Breast (tissue), 4 donors: ENCODE measurements around the genes KRT39, KRTAP9-4, KRTAP29-1, KRTAP16-1 and KRT33B.

DNA sequence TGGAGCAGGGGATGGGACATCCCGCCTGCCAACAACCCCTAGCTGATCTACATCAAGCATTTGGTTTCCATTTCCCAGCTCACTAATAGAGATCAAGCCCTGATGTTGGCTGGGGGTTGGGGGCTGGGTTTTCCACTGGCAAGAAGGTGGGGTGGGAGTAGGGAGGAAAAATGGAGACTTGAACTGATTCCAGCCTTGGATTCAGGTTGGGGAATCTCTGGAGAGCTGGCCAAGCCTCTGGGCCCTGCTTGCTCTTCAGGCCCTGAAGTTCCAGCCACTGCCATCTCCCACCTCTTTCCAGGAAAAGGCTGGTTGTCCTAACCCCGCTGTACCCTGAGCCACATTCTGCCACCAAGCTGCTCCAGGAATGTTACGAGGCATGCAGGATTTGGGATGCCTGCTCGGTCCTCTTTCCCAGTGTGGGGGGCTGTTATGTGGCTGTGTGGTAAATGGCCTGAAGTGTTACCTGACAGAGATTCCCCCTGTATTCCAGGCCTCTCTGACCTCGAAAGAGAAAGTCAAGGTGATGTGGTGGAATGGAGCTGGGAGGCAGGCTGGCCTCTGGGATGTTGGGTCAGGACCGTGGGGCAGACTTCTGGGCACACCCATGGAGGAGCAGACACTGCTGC, 16.6 kb downstream of the IGFBP4 start:
- PRO-cap, 3 experiments, result peak in 1 of 3 experiments; most common plus-strand start position 524 of the sequence (in 1)
- RRBS, result no CpG with 5 or more reads among the region's 6 CpGs

GRCh38 chr17:40464240-40464591, 21.0 kb downstream of the IGFBP4 start:
- PRO-cap, 3 experiments, result peak in 1 of 3 experiments; most common plus-strand start chr17:40464540 (in 1)
- RRBS, result no CpG with 5 or more reads among the region's 5 CpGs

DNA sequence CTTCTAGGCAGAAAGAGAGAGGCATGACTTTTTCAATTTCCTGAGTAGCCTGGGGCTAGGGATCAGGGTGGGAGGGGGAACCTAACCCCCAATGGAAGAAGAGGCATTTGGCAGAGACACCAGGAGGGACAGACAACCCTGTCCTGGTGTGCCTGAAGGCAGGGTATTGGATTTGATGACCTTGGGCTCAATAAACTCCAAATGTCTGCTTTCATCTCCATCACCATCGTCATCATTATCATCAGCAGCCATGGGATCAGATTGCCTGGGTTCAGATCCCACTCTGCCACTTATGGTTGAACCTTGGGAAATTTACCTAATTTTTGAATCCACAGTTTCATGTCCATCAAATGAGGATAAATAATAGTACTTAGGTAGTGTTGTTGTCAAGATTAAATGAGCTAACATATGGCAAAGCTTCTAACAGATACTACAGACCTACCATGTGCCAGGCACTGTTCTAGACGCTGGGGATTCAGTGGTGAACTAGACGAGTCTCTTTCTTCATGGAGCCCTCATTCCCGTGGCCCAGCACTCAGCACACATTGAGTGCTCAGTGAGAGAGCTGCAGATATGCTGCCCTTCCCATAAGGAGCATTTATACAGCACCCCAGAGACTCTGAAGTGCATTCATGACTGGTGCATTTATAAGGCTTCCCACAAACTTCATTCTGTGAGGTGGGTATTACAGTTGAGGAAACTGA, 26.8 kb downstream of the IGFBP4 start:
- PRO-cap, 3 experiments, result peak in 1 of 3 experiments; most common plus-strand start position 456 of the sequence (in 1); most common minus-strand start position 228 of the sequence (in 1)
- RRBS, result no CpG with 5 or more reads among the region's 4 CpGs

DNA sequence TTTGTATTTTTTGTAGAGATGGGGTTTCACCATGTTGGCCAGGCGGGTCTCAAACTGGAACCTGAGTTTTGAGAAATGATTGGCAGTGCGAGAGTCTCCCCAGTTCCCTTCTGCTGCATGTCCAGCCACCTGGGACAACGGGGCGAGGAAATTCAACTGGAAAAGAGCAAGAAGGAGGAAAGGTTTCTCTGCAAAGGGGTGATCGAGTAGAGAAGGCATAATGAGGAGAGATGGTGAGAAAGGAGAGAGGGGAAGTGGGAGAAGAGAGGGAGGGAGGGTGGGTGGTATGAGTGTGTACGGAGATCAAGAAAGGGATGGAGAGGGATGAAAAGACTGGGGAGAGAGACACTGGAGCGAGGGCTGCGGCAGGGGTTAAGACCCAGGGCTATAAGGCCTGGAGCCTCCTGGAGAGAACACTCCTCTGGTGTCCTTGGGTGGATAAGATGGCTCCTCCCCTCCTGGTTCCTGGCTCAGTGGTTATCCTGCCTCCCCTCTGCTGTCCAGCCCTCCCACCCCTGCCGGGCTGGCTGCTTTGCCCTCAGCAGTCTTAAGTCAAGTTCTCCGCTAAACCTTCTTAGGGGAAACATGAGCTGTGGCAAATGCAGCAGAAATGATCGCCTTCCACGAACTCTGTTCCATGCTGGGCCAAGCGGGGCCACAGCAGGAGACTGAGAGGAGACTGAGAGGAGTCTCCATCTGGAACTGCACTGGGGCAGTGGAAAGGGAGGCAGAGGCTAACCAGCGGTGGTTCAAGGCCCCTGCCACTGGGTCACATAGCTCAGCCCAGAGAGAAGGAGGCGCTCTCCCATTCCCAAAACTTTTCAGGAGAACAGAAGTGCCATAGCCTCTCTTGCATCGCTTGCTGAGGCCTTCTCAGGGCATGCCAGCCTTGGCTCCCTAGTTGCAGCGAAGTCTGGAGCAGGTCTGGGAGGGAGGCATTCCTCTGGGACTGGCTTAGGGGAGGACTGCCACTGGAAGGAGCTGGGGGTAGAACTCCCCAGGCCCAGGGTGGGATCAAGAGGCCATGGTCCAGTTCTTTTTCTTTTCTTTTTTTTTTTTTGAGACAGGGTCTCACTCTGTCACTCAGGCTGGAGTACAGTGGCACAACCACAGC, 27.0 kb downstream of the TNS4 start:
- PRO-cap, 3 experiments, result peak in 1 of 3 experiments; most common minus-strand start position 818 of the sequence (in 1)
- RRBS, result no CpG with 5 or more reads among the region's 17 CpGs

DNA sequence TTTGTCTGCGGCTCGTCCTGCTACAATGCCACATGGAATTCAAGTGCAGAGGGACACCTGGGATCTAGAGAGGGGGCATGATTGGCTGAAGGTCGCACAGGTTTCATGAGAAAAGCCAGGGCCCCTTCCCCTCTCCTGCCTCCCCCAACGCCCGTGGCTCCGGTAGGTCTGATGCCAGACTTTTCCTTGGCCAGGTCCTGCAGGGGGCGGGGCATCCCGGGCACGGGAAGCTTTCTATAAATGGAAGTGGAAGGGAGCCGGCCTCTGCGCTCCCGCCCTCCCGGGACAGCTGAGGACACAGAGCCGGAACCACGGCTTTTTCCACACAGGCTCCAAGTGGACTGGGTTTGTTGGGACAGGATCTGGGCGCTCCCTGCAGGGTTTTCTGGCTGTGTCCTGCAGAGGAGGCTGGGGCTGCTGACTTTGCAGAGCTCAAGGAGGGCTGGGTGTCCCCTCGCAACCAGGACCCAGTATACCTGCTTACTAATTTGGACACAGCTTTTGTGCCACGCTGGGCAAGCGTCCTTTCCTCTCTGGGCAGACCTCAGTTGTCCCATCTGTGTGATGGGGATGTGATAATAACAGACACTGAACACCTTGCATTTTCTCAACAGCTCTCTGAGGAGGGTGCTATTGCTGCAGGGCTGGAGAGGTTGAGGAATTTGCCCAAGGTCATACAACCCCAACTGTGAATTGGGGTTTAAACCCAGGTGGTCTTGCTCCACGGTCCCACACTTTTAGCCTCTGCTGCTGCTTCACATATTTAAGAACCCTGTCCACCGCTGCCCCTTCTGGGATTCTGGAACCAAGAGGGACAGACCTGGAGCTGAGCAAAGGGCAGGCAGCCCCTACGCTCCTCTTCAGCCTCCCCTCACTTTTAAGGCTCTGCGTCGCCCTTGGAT, 1.7 kb downstream of the TNS4 start:
- PRO-cap, 3 experiments, result peak in 3 of 3 experiments; most common plus-strand start position 401 of the sequence (in 2); most common minus-strand start position 155 of the sequence (in 1)
- RRBS, result 5% methylated on average over 4 of the region's 24 CpGs

DNA sequence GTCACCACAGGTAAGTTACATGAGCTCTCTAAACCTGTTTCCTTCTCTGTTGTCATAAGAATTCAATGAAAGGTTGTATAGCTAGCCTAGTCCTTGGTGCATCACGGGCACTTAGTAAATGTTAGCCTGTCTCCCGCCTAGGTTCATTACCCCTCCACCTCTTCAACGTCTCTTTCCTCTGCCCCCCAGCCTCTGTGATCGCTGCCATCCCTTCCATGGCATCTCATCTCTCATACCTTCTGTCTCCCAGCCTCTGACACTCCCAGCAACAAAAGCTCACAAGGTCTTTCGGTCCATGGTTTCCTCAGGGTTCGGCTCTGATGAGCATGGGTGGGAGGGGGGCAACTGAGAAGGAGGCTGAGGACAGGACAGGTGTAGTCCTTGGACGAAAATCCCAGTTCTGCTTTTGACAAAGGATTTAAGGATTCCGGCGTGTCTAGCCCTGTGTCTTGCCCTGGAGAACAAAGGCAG, 16.8 kb downstream of the CCR7 start:
- PRO-cap, 3 experiments, result no peak in any of the 3 experiments
- RRBS, result no CpG with 5 or more reads among the region's 9 CpGs

DNA sequence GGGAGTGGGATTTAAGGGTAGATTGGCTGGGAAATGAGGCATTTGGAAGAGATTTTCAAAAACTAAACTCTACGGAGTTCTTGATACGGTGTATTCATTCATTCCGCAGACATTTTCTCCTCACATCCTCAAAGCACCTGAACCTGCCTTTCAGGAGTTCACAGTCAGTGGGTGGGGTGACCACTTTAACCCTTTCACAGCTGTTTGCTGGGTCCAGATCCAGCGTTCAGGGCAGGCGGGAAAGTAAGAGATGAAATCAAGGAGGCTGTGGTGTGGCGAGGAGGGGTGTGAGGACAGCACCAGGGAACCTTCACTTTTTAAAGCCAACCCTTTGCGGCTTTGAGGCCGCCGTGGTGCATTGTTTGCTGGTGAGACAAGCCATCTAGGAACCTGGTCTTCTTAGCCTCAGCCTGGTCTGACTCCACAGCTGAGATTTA, 1.1 kb downstream of the CCR7 start:
- PRO-cap, 3 experiments, result no peak in any of the 3 experiments
- RRBS, result no CpG with 5 or more reads among the region's 9 CpGs

DNA sequence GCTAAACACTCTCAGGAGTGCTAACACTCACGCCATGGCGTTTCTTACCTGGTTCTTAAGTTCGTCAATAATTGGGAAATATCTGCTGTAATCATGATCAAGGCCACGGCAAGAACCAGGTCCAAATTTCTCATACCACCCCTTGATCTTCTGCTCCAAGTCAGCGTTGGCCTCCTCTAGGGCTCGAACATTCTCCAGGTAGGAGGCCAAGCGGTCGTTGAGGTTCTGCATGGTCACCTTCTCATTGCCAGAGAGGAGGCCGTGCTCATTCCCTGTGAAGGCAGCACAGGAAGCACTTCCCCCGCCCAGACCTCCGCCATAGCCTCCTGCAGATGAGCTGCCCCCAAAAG, 373 bp downstream of the KRT27 start:
- PRO-cap, 3 experiments, result no peak in any of the 3 experiments
- RRBS, result no CpG with 5 or more reads among the region's 11 CpGs

GRCh38 chr17:40966572-40967117, at the start of gene KRT39:
KRT39 (minus strand) TSS chr17:40966948.
- PRO-cap, 3 experiments, result no peak in any of the 3 experiments
- RRBS, result no CpG with 5 or more reads among the region's 6 CpGs

GRCh38 chr17:41178354-41178655, 284 bp upstream of the KRTAP4-2 start:
- PRO-cap, 3 experiments, result no peak in any of the 3 experiments

DNA sequence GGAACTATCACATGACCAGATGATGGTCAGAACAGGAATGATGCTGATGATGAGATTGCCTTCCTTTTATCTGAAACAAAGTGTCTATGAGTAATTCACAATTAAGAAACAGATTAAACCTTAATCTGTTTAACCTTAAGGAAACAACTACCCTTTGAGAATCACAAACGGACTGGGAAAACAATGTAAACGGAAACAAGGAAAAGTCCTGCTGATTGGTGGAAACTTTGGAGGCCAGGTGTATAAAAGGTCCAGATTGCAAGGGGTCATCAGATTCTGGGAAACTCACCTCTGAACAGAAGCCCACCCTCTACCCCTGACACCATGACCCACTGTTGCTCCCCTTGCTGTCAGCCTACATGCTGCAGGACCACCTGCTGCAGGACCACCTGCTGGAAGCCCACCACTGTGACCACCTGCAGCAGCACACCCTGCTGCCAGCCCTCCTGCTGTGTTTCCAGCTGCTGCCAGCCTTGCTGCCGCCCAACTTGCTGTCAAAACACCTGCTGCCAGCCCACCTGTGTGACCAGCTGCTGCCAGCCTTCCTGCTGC, at the start of gene KRTAP9-4:
Gene KRTAP9-4 (plus strand): TSS at position 291 of the 552 bp plus-strand sequence.
- PRO-cap, 3 experiments, result no peak in any of the 3 experiments
- RRBS, result no CpG with 5 or more reads among the region's 3 CpGs

- PRO-cap, 3 experiments, result no peak in any of the 3 experiments
- RRBS, result no CpG with 5 or more reads among the region's 4 CpGs
Measured at GRCh38 chr17:41302730-41302968, at the start of gene KRTAP29-1. KRTAP29-1 (minus strand) TSS chr17:41302851.

DNA sequence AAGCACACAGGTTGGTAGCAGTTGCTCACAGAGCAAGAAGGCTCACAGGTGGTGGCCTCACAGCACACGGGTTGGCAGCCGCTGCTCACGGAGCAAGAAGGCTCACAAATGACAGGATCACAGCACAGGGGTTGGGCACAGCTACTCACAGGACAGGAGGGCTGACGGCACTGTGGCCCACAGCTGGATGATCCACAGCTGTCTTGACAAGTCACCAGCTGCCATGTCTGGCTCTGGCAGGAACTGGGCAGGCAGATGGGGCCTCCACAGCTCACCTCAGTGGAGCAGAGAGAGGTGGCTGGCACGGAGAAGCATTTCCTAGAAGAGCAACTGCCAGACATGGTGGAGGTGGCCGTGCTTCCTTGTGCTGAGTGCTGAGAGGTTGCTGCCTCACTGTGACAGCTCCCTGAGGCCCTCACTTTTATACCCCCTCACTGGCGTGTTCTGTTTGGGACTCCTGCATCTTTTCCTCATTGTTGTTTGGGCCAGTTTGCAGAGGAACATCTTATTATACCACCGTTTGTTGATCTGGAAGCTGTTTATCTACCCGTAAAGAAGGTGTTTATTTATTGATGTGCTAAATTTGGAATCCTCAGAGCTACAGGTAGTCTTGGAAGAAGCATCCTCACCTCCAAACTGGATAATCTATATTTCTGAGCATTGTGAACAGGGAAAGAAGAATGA, at the start of gene KRTAP16-1:
Gene KRTAP16-1 (minus strand): TSS at position 397 of the 684 bp plus-strand sequence.
- PRO-cap, 3 experiments, result no peak in any of the 3 experiments
- RRBS, result no CpG with 5 or more reads among the region's 9 CpGs

DNA sequence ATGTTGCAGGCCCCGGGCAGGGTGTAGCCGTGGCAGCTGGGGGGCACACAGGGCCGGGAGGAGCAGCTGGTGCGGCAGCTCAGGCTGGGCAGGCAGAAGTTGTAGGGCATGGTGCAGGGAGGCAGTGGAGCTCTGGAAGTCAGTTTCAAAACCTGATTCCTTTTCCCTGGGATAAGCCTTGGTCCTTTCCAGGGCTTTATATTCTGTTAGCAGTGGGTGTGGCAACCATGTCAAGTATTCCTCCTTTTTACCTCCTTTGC, at the start of gene KRT33B:
Gene KRT33B (minus strand): TSS at position 173 of the 260 bp plus-strand sequence.
- PRO-cap, 3 experiments, result no peak in any of the 3 experiments
- RRBS, result no CpG with 5 or more reads among the region's 4 CpGs

DNA sequence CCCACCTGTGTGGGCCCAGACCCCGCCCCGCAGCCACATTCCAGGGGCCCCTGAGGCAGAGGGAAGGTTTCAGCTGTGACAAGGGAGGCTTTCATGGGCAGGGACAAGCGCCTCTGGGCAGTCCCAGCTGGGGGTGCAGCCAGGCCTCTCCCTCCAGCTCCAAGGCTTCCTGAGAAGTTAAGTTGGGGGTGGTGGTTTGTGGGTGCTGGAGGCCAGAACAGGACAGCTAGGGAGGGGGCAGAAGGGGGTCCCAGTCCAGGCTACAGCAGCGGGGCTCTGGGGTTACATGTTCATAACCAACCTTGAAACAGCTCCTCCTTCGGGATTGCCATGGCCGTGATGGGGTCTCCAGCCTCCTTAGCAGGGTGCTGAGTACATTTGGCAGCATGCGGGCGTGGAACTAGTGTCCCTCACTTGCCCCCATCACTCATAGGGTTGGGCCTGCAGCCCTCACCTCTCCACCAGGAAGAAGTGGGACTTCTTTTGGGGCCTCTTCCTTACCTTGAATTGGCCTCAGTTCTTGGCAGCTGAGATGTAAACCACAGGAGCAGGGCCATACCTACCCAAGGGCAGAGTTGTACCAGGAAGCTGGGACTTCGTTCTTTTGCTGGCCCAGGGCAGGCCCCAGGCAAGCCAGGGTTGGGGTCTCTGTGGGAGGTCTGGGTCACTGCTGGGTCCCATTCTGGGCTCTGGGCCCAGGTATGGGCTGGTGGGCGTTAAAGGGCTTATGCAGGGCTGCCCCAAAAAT, 3.5 kb upstream of the KRT15 start:
- PRO-cap, 3 experiments, result peak in 2 of 3 experiments; most common plus-strand start position 120 of the sequence (in 1)
- RRBS, result no CpG with 5 or more reads among the region's 10 CpGs

GRCh38 chr17:41544201-41544909, 16.2 kb upstream of the KRT19 start:
- PRO-cap, 3 experiments, result no peak in any of the 3 experiments
- RRBS, result no CpG with 5 or more reads among the region's 6 CpGs

- PRO-cap, 3 experiments, result no peak in any of the 3 experiments
- RRBS, result no CpG with 5 or more reads among the region's 8 CpGs
Measured at GRCh38 chr17:41584239-41584676, 2.4 kb downstream of the KRT14 start.

DNA sequence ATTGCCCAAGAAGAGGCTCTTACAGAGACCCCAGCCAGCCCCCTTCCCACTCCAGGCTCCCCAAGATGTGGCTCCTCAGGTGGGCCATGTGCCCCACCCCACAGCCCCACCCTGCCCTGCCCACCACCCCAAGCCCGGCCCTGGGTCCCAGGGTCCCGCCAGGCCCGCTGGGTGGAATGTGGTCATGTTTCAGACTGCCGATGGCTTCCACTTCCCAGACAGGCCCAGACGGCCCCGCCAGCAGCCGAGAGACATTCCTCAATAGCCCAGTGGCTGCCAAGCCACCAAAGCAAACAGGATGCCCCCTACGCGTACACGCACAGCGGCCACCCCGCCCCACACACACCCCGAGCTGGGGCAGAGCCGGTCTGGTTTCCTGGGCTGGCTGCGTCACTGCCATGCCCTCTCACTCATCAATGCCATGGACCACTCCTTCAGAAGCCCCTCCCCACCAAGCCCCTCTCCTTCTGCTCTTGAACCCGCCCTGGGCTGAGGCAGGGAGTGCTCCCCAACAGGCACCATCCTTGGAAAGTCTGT, 1.2 kb upstream of the KRT17 start:
- PRO-cap, 3 experiments, result peak in 1 of 3 experiments; most common plus-strand start position 360 of the sequence (in 1); most common minus-strand start position 263 of the sequence (in 1)
- RRBS, result no CpG with 5 or more reads among the region's 16 CpGs

DNA sequence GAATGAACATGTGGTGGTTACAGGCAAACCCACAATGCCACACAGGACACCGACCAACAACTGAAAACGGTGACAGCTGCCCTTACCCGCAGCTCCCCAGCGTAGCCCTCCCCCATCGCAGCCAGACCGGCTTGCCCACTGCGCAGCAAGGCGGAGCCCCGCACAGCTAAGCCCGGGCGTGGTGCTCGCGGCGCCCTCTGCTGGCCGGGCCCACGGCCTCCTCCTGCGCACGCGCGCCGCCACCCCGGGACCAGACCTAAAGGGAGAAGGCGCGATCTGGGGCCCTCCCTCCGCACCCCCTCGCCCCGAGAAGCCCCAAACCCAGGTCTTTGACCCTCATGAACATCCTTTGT, 22.8 kb upstream of the EIF1 start:
- PRO-cap, 3 experiments, result peak in 3 of 3 experiments; most common plus-strand start position 242 of the sequence (in 3); most common minus-strand start position 106 of the sequence (in 1)
- RRBS, result 4% methylated on average over 13 of the region's 27 CpGs

DNA sequence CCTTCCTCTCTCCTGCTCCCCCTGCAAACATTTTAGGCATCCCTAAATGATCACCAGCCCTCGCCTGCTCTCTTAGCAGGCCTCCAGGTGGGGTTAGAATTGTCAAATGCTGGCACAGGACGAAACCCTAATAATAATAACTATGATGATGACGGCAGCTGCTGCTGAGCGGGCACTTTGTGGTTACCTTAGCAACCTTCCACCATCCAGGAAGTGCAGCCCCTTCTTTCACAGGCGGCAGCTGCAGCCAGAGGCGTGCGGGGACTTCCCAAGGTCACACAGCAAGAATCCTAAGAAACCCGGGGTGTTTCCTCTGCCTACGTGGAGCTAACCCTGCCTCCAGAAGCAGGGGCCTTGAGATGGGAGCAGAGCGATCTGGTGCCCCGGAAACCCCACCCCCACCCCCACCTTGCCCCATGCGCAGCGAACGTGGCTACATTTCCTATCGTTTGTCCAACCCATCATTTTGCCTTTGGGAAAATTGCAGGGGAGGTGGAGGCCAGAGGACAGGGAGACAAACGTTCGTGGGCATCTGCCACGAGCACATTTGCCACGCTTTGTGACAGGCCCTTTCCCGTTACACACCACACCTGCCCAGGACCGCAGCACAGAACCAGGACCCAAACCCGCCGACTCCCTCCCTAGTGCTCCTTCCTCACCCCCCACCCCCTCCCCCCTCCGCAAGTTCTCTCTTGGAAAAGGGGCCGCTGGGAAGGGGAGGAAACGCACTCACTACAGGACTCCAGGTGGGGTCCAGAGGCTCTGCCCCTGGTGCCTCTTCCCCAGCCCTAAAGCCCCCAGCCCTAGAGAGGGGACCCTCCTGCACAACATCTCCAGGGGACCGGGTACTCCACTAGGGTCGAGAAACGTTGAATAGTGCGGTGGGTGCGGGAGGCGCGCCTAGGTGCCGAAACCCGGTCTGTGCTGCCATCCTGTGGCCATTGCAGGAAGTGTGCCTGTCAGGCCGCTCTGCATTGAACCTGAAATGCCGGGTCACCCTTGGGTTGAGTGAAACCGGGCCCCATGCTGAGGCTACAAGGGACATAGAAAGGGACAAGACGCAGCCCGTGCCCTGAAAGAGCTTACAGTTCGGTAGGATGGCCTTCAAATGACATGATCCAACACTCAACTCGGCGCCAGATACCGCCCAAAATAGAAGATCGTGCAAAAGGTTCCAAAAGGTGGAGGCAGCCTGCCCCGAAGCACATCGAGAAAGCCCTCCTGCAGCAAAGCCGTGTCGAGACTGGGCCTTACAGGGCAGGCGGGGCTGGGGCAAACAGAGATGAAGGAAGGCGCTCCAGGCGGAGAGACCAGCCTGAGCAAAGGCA, 22.0 kb upstream of the EIF1 start:
- PRO-cap, 3 experiments, result peak in 1 of 3 experiments; most common plus-strand start position 342 of the sequence (in 1); most common minus-strand start position 101 of the sequence (in 1)
- RRBS, result 2% methylated on average over 14 of the region's 52 CpGs